Vagina (tissue), 1 donor: ENCODE data around the genes ZCCHC13, SLC16A2, ABCB7 and MAGEE2.

- PRO-cap = bidirectional peak, plus-strand start at chrX:72126665, minus-strand start at chrX:72126387
- RAMPAGE, long total RNA = no peak
These were observed 55.5 kb upstream of the PIN4 start for GRCh38 chrX:72125813-72126778.

DNA sequence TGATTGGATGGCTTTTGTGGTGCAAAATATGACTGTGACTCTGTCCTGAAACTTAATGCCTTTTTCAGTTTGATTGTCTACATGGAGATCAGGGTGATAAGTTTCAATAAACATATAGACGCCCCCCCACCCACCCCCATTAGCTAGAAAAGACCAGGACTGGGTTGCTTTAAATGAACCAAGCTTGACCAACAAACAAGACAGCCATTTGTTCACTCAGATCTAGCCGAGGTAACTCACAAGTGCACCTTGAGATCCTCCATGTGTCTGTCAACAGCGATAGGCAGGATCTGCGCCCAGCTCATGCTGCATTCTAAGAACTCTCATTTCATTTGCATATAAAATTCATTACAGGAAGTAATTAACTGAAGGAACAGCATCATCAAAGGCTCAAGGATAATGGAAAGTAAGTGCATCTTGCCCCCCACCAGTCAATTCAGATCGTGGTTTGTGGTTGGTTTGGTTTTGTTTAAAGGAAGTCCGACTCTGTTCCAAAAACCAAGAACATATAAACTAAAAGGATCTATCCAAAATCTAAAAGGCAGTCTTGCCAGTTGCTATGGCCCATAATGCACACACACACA, 37.3 kb upstream of the PIN4 start:
- PRO-cap = no peak
- RAMPAGE, long total RNA = no peak

GRCh38 chrX:72620350-72621544, 48.1 kb upstream of the HDAC8 start:
- PRO-cap = bidirectional peak, plus-strand start at chrX:72620763, minus-strand start at chrX:72620621
- RAMPAGE, long total RNA = no peak

DNA sequence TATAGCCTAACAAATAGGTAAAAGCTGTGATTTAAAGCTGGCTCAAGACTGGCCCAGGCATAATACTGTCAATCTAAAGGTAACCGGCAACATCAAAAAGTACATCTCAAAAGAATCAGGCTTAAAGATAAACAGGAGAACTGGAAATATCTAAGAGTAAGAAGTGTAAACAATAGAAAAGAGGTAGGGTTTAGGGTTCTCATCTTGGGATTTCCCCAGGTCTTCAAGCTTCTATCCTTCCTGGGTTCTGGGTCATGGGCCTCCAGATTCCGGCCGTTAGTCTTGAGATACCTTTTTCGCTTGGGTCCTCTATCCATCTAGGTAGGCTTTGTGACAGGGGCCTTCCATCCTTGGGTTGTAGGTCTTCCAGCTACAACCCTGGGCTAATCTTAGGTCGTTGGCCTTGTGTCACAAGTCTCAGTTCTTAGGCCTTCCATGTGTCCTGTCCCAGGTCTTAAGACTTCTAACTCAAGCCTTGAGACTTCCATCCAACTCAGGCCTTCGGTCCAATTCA, 263.5 kb downstream of the CHIC1 start:
- PRO-cap = no peak
- RAMPAGE, long total RNA = no peak

DNA sequence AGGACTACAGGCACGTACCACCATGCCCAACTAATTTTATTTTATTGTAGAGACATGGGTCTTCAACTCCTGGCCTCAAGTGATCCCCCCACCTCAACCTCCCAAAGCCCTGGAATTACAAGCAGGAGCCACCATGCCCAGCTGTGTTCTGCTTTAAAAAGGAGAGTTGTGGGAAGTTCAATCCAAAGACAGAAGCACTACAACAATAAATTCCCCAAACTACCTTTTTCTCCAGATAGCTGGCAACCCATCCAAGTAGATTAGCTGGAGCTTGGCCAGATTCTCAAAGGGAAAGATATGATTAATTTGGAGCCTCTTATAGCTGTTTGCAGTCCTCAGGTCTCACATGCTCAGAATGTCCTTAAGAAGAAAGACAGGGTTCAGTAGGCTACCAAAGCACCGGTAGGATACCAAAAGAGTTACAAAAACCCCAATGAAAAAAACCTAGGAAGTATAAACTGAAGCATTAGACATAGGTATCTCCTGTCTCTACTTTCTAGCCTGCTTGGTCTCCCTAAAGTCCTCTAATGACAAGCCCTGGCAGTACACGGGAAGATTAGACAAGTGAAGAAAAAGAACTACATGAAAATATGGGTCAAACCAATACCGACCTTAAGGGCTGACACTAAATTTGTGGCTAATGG, 270.1 kb downstream of the CHIC1 start:
- PRO-cap = no peak
- RAMPAGE, long total RNA = no peak

DNA sequence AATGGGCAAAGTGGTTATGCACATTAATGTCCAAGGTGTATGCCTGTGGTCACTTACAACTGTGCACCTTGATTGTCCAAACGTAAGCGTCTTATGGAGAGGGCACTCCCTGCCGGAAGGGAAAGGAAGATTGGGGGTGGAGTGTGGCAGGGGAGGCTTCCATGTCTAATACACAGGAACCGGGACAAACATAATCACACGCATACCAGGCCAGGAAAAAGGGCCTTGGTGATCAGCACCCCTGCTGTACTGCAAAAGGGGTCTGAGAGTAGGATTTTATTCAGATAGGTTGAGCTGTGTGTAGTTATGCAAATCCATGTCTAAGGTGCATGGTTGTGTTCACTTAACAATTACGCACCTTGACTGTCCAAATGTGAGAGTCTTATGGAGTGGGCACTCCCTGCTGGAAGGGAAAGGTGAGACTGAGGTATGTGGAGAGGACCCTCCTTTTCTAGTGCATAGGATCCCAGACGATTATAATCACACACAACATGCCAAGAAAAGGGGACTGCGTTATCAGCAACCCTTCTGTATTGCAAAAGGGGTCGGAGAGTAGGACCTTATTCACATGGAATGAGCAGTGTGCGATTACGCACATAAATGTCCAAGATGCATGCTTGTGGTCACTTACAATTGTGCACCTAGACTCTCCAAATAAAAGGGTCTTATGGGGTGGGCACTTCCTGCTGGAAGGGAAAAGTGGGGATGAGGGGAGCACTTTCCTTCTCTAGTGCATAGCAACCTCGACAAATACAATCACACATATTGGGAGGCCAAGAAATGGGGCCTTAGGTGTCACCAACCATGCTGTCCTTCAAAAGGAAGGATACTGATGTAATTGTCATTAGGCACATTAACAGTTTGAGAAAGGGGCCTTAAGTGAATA, 283.2 kb downstream of the CHIC1 start:
- PRO-cap = no peak
- RAMPAGE, long total RNA = no peak

DNA sequence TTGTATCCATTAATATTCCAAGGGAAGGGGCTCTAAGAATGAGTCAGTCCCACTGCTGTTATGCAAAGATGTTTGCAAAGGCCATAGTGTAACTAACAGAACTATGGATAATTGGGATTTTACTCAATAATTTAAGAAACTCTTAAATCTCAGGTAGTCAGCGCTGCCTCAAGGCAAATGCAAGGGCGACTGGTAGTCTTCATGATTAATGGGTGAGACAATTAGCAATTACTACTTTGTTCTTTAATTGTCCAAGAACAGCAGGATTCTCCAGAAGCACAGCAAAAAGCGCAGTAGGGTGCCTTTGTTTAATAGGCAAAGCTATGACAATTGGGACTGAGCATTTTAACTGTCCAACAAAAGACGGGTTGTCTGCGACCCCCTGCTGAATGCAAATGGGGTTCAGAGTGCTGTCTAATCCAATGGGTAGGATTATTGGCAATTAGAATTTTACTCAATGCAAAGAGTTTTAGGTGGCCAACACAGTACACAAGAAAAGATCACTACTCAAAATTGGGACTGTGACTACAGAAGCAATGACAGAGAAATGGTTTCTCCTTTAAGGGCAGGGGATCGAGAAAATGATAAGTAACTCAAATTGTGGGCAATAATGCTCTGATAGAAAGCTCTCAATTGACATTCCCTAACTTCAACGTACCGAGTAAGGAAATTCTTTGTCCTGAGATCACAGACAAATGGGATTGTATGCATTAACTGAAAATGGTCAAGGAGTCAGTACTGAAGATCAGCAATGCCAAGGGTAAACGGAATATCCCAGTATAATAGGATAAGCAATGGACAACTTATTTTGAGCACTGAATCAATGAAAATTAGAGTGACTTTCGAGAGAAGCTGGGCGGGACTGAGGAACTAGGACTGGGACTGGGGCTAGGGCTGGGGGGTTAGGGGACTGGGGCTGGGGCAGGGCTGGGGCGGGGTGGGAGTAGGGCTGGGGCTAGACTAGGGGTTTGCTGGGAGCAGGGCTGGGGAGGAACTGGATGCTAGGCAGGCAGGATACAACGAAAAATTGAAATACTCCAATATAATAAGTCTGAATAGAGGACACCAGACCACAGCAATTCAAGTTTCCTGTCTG, 286.3 kb downstream of the CHIC1 start:
- PRO-cap = no peak
- RAMPAGE, long total RNA = no peak

GRCh38 chrX:73852508-73853178, 289.6 kb downstream of the CHIC1 start:
- PRO-cap = unidirectional peak, minus-strand start at chrX:73852714
- RAMPAGE, long total RNA = no peak

DNA sequence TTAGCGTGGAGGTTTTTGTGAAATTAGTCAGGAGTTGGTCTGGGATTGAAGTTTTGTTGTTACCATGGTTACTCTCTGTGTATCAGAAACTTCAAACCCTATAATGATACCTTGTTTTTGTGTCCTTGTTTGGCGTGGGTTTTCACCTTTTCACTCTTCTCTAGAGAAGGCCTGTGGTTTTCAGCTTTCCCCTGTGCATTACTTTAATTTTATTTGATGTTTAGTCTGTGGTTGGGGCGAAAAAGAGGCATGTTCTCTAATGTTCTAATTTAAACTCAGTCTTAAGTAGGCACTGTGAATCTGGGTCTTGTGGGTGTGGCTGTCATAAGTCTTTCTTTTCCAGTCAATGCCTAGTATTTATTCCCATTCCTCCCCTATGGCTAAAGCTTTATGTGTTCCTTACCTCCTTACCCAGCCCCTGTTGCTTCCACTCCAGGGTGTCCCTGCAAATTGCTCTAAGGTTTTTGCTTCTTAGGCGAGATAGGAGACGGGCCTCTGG, 326.4 kb upstream of the ZCCHC13 start:
- PRO-cap = no peak
- RAMPAGE, long total RNA = no peak

- PRO-cap = no peak
- RAMPAGE, long total RNA = no peak
These were observed 83.3 kb upstream of the ZCCHC13 start for GRCh38 chrX:74220541-74221250.

- PRO-cap = no peak
- RAMPAGE, long total RNA = no peak
These were observed at the start of gene ZCCHC13 for GRCh38 chrX:74304019-74304475. TSS of gene ZCCHC13 (plus strand) at chrX:74304180.

DNA sequence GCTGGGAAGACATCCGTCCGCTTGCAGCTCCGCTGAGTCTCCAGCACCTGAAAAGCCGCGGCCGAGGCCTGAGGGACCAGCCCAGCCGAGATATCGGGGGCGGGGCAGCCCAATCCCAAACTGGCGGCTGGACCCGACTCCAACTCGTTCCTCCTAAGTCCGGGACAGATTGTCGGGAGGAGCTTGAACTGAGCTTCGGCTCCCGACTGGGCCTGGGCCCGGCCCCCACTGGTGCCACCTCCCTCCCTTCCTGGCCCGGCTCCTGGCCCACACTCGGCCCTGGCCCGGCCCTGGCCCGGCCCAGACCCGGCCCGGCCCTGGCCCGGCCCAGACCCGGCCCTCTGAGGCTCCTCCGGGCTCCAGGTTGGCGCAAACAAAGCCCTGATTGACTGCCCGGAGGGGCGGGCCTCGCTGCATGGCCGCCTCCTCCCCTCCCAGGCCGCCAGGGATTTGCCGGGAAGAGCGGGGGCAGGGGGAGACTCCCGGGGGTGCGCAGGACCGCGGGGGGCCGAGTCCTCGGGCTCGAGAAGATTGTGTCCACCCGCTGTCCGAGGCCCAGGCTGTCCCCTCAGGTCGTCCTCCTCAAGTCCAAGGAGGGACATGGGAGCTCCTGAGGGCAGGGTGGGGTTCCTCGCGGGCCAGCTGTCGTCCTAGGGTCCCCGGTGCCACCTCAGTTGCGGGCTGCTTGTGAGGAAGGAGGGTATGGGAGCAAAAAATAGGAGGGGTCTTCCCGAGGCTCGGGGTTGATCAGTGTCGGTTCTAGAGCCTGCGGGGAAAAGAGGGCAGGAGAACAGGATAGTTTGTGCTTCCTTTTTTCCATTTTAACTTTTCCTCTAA, 682 bp upstream of the SLC16A2 start:
- PRO-cap = bidirectional peak, plus-strand start at position 156 of the sequence, minus-strand start at position 42 of the sequence; bidirectional peak, plus-strand start at position 465 of the sequence, minus-strand start at position 344 of the sequence
- RAMPAGE, long total RNA = start-site peak on the plus strand centred at position 491 of the sequence, 113 bp wide, 71 reads

- PRO-cap = bidirectional peak, plus-strand start at chrX:74421501, minus-strand start at chrX:74421311
- RAMPAGE, long total RNA = no peak
These were observed at the start of gene SLC16A2 for GRCh38 chrX:74421230-74421802. TSS of gene SLC16A2 (plus strand) at chrX:74421493.

DNA sequence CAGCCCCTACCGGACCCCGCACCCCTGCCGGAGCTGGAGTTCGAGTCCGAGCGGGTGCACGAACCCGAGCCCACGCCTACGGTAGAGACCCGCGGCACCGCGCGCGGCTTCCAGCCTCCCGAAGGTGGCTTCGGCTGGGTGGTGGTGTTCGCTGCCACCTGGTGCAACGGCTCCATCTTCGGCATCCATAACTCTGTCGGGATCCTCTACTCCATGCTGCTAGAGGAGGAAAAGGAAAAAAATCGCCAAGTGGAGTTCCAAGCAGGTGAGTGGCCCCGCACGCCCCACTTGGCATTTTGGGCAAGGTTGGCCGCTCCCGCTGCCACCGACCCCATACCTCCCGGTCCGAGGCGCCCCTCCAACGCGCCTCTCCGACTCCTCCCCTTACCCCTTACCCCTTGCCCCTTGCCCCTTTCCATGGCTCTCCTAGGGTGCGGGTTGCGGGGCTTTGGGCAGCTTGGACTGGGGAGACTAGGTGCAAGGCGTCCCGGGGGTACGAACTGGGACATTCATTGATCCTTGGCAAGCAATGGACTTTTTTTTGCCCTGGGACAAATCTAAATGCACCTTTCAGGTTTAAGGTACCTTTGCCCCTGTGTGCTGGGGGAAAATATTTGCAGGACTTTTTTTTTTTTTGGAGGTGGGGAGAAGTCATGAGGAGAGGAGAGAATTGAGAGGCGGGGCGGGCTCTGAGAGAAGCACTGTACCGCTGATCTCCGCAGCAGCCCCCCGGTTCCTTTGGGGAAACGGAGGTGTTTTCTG, 691 bp downstream of the SLC16A2 start:
- PRO-cap = no peak
- RAMPAGE, long total RNA = no peak

DNA sequence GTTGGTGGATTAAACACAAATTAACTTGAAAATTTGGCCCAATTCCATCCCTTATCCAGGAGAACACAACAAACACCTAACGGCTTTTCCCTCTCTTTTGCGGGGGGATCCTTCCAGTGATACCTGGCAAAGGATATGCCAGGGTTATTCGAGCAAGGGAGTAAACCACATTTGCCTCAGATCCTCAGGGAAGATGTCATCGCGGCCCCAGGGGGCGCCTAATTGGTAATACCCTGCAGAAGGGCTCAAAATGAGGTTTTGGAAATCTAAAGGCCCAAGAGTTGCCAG, 805 bp downstream of the RLIM start:
- PRO-cap = no peak
- RAMPAGE, long total RNA = no peak

GRCh38 chrX:75155827-75156870, at the start of gene ABCB7:
TSS of gene ABCB7 (minus strand) at chrX:75156283.
- PRO-cap = bidirectional peak, plus-strand start at chrX:75156389, minus-strand start at chrX:75156253
- RAMPAGE, long total RNA = start-site peak on the minus strand at chrX:75156275-75156283, 222 reads

GRCh38 chrX:75784946-75785437, at the start of gene MAGEE2:
TSS of gene MAGEE2 (minus strand) at chrX:75785254.
- PRO-cap = no peak
- RAMPAGE, long total RNA = no peak

- PRO-cap = no peak
- RAMPAGE, long total RNA = no peak
These were observed 97.8 kb upstream of the MAGEE1 start for GRCh38 chrX:76329686-76330122.

DNA sequence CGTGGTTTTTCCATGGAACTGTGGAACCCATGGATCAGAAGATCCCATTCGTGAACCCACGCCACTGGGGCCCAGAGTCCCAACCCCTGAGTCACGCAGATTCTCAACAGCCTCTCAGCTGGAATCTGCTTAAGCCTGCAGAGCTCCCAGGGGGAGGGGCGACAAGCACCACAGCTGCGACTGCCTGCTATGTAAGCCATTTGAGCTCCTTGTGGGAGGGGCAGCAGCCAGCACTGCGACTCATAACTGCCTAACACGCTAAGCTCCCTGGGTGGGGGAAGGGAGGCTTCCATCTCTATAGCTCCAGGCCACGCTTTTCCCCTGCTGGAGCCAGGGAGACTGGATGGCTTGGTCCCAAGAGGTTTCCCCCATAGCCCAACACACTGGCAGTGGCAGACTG, 47.0 kb downstream of the FGF16 start:
- PRO-cap = no peak
- RAMPAGE, long total RNA = no peak

DNA sequence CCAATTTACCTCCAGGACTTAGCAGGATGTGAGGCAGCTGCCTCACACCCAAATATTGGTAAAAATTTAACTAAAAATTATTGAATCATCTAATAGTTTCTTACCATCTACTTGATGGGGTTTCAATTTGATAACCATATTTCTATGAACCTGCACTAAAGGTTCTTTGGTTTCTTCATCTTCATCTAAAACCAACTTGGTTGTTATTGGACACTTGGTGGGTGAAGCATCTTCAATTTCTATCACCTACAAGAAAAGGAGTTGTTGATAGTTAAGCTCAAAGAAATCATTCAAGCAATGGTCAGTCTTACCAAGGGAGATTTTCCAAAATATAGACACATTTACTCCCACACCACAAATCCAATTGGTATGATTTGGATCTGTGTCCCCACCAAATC, 150.2 kb downstream of the ATRX start:
- PRO-cap = no peak
- RAMPAGE, long total RNA = start-site peak on the minus strand centred at position 189 of the sequence, 332 bp wide, 35 reads